SJCRH30 (cell line): ENCODE data around the gene SDR9C7.

- RAMPAGE, long total RNA: no peak
Measured at GRCh38 chr12:55713610-55713916, 2.3 kb upstream of the BLOC1S1 start.

DNA sequence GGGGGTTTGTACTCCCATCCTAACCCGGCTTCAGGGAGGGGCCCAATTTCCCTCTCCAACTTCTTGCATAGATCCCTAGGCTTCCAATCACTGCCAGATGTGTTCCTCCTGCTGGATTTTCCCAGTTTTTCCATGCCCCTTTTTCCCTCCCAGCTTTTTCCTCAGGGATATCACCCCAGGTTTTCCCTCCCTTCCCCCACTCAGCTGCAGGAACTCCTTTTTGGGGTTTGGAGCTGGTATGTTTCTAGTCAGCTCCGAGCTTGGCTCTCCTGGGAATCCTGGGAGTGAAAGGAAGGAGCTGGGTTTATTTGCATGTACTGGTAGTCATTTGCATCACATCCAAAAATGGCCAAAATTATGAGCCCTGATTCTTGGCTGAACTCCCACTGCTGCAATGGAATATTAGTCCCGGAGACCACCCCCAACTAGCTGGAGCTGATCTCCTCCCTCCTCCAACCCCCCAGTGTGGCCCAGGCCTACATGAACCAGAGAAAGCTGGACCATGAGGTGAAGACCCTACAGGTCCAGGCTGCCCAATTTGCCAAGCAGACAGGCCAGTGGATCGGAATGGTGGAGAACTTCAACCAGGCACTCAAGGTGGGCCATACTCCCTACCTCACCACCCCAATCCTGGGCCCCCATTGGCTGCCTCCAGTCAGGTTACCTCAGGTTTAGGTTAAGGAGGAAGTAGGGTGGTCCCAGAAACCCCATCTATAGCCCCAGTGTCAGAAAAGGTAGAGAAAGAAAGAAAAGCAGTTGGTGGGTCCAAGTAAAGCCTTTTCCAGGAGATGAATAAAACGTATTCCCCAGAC, 1.4 kb upstream of the RDH5 start:
- RAMPAGE, long total RNA: no peak

DNA sequence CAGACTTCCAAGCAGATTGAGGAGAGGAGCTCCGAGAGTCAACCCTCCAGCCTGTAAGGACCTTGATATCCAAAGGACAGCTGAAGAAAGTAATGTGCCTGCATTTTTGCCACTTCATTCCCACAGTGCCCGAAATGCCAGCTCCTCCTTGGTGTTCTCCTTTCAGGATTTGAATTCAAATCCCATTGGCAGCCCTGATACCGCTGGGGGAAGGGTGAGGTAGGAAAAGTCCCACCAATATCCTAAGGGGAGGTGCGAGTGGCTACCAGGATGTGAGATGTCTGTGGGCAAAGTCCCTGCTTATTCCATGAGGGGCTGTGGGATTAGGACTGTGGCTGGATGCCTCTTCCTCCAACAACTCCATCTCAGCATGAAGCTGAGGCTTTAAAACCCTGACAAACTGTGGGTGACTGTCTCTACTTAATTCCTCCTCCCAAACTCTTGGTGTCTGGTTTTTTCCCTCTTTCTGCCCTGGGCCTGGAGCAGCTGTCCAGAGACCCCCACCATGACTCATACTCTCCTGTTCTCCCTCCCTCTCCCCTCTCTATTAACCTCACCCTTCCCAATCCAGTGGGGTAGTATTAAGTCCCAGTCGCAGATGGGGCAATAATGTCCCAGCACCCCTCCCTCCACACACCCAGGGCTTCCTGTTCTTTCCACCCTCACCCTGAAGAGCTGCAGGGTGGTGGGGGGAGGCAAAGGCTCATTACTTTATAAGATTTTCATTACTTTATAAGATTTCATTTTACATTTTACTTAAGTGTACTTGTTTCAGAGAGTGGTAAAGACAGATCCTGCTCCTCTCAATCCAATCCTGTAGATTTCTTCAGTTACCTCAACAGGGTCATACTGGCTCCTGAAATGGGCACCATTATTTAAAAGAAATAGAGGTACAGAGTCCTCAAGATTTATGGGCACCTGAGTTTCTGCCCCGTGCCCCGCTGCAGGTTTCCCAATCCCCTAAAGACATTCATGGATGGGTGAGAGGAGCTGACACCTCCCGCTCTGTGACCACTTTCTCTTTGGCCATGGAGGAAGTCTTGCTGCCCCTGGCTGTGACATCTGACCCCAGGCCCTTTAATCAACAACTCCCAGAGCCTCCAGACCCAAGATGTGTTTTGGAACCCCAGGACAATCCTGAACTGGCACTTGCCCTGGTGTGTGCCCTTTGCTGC, 2.1 kb upstream of the DNAJC14 start:
- RAMPAGE, long total RNA: no peak

- RAMPAGE, long total RNA: no peak
Measured at GRCh38 chr12:55839443-55839930, 3.2 kb downstream of the MMP19 start.

DNA sequence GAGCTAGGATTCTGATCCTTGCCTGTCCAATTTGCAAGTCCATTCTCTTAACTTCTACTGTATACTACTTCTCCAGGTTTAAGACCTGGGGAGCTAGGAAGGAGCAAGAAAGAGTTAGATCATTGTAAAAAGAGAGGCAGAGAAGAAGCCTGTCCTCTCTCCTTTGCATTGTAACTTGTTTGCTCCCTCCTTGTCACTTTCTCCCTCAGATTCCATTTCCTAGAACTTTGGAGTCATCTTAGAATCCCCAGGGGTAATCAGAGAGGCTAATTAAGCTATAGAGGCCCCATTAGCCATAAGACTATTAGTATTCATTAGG, 3.0 kb downstream of the DGKA start:
- RAMPAGE, long total RNA: no peak

- RAMPAGE, long total RNA: no peak
Measured at GRCh38 chr12:55952590-55953400, 13.0 kb downstream of the PMEL start.

DNA sequence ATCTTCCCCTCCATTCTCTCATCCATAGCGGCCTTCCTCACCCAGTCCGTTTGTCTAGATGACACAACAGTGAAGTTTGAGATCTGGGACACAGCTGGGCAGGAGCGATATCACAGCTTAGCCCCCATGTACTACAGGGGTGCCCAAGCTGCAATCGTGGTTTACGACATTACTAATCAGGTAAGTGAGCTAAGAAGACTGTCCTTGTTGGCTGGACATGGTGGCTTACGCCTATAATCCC, 7.2 kb upstream of the SUOX start:
- RAMPAGE, long total RNA: no peak

DNA sequence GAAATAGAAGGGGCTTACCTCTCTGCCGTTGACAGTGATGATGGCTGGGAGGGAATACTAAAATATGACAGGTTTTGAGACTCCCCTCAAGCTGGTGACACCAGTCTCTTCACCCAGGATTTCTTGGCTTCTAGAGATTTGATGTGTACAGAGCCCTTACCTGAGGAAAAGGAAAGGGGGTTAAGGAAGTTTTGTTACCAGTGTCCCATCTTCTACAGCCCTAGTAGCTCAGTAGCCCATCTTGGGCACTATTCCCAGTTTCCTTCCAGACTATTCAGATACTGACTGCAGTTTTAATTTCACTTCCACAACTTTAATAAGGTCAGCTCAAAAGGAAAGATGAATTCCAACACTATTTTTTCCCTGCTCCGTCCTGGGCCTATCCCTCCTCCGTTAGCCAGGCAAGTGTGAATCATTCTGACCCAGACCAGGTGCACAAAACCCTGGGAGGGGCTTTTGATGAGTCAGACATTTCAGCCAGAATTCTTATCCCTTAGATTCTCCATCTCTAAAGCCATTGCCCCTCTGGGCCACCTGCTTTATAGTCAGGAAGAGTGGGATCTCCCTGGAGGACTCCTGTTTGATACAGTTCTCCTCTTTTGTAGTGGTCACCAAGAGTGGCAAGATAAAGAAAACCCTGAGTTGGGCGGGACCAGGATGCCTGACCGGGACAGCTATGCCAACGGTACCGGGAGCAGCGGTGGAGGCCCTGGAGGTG, 2.0 kb downstream of the ZC3H10 start:
- RAMPAGE, long total RNA: no peak

- RAMPAGE, long total RNA: no peak
Measured at GRCh38 chr12:56143602-56144849, 8.4 kb upstream of the MYL6B start.

- RAMPAGE, long total RNA: no peak
Measured at GRCh38 chr12:56257152-56258185, 715 bp downstream of the ANKRD52 start.

- RAMPAGE, long total RNA: no peak
Measured at GRCh38 chr12:56358711-56359428, 1.0 kb downstream of the STAT2 start.

DNA sequence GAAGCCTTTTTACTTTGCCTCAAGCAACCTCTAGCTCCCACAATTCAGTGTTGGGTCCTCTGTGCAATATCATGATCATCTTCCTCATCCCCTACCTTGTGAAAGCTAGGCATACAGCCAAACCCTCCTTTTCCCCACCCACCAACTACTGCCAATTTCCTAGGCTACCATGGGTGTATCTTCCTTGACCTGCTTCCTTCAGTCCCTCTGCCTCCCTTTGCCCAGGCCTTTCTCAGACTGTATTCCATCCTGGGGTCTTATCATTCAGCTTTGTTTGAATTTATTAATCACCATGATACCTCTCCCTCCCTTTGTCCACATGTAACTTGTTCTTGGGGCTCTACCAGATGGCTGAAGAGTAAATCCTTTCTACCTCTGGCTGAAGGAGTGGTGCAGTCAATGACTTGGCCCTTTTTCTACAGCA, 1.3 kb downstream of the SPRYD4 start:
- RAMPAGE, long total RNA: no peak

- RAMPAGE, long total RNA: no peak
Measured at GRCh38 chr12:56569527-56570573, 48.2 kb downstream of the RBMS2 start.

- RAMPAGE, long total RNA: no peak
Measured at GRCh38 chr12:56632819-56633194, 2.7 kb upstream of the BAZ2A start.

DNA sequence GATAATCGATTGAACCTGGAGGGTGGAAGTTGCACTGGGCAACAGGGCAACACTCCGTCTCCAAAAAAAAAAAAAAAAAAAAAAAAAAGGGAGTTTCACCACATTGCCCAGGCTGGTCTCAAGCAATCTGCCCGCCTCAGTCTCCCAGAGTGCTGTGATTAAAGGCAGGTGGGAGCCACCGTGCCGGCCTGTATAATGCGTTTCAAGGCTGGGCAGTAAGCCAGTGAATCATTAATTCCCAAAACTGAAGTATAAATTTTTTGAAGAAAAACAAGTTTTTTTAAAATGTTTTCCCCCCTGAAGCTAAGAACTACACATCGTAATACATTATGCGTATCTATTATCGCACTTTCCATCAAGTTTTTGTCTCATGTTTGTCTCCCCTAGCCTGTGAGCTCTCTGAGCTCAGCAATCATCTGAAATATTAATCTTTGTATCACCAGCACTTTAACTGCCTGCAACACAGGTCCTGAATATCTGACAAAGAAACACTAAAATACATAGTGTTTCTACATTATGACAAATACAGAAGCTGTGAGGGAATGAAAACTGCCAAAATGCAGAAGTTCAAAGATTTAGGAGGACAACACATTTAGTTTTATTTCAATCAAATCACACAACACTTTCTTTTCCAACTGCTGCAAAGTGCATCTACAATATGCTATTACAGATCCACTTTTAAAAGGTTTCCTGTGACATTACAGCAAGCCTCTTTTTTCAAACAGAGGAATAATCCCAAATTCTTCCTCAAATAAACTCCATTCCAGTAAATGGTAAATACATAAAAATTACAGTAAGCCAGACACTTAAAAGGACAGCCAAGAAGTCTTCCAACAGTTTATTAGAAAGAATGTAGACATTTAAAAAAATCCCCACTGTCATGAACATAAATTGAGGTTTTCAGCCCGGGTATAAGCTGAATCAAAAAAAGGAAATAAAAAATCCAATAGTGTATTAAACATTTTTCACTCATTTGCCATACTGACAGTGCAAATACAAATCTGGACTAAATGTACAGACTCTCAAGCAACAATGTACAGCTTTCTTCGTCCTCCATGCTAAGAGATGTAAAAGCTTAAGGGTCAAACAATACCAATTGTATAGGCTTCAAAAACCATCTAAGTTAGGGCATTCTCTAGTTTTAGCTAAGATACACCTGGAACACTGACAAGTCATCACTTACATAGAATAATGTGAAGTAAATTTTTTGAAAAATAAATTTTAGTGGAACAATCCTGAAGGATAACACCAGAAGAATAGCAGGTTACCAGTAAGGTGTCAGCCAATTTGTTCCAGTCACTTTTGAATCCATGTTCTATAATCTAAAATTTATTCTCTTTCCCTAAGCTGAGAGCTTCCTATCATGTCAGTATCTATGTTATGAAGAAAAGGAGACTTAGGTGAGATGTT, 17.5 kb upstream of the ATP5F1B start:
- RAMPAGE, long total RNA: no peak

DNA sequence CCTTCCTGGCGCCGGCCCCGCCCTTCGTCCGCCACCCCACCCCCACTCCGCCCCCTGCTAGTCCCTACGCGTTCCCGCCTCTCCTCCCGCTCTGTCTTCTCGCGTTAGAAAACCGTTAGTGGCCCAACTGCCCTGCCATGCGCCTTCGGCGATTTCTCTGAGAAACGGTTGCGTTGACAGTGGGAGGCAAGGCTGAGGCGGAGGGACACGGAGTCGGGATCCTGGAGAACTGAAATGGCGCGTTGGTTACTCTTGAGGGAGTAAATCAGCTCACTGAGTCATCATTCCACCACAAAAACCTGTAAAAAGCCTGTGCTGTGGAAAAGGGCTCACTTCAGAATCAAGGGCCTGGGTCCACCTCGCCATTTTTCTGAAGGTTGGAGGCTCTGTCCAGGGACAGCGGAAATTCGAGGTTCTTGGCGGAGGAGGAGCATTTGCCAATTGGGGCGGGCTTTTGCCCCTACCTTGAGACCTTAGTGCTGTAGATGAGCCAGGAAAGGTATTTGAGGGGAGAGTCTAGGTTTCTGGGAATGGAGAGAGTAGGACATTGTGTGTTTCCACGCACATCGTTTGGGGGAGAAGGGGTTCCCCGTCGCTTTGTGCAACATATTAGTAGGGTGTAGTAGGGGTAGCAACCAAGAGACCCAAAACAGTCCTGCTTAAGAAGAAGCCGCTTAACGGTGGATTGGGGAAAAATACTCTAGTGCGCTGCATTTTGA, 495 bp upstream of the PTGES3 start:
- RAMPAGE, long total RNA: no peak

DNA sequence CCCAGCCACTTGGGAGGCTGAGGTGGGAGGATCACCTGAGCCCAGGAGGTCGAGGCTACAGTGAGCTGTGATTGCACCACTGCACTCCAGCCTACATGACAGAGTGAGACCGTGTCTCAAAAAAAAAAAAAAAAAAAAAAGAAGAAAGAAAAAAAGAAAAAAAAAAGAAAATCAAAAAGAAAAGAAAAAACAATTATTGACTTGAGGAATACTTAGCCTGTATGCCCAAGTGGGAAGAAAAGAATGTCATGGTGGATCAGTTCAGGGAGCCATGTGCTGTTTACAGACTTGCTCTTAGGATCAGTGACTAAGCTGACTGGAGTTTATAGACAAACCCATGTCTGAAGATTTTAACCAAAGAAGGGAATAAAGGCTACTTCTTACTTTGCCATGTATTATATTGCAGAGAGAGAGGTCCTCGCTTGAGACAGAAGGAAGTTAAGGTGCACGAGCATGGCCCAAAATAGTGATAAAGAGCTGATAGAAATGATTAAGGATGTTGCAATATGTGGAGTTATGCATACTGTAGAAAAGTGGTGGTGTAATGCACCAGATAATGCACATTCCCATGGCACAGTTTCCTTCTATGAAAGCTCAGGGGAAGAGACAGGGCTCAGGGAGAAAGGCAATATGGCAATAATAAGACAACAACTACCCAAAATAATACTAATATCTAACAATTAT, 969 bp downstream of the HSD17B6 start:
- RAMPAGE, long total RNA: no peak

DNA sequence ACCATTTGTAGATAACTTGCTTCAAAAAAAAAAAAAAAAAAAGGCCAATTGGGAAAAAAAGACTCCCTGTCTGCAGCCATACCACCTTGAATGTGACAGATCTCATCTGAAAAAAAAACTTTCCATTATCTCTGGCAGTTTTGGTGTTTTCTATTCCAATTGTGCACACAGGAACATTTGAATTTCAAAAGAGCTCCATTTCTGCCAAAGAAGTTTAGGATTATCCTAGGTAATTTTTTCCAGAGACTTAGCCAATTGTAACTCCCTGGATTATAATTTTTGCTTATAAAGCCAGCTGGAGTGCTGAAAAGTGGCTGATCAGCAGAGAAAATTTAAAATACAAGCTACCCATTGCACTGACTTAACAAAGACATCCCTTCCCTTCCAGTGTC, 63.6 kb downstream of the SDR9C7 start:
- RAMPAGE, long total RNA: no peak

- RAMPAGE, long total RNA: no peak
Measured at GRCh38 chr12:56916720-56917833, 17.1 kb downstream of the SDR9C7 start.

- RAMPAGE, long total RNA: no peak
Measured at GRCh38 chr12:56934118-56934648, at the start of gene SDR9C7. Gene SDR9C7 (minus strand): TSS chr12:56934408.